Placental epithelial cell (primary cell): ENCODE measurements around a stretch of chr3.

- CAGE, long polyA plus RNA, result no peak
These were observed 33.8 kb downstream of the ARIH2 start for GRCh38 chr3:48952302-48952897.

GRCh38 chr3:49092639-49092782, 1.4 kb downstream of the QRICH1 start:
- CAGE, long polyA plus RNA, result no peak

DNA sequence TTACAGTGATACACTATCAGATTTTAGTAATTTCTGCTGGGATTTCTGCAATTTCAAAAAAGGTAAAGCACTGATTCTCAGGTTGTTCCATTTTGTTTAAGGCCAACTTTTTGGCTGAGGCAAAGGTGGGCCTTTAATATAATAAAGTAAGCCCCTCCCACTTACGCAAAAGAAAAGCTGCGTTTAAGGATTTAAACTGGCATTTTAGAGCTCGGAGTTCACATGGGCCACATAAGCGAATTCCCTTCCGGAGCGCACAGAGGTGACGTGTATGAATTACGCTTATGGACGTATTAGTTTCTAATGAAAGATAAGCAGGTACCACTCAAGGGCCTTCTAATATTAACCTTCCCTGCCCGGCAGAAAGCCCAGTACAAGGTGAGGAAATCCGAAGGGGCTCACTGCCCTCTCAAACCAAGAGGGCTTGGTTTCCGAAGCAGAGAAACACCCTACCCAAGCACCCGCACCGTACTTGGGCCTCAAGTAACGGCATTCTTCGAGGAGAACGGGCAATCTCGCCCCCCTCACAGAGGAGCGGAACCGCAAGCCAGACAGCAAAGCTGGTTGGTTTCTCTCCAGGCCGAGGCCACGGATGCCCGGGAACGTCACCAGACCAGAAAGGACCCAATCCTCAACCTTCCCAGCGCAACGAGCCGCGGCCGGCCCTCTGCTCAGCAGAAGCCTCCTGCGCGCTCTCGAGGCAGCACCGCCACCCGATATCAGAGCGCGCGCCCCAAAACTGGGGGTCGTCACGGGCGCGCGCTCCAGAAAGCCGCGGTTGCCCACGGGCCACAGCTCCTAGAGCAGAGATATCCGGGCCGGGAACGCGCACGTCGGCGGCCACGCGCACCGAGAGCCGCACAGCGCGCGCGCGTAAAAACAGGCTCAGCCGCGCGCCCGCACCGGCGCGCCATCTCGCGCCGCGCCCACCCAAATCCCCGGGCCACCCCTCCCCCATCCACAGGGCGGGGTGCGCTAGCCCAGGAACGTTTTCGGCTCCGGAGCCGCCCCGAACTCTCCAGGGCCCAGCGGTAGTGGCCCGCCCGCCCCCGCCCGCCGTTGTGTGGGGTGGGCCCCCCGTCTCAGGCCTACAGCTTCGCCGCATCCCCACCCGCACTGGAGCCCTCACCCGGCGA, 720 bp downstream of the QRICH1 start:
- CAGE, long polyA plus RNA, result no peak

- CAGE, long polyA plus RNA, result no peak
These were observed 1.4 kb downstream of the KLHDC8B start for GRCh38 chr3:49172771-49173212.

GRCh38 chr3:49182076-49182489, 9.6 kb downstream of the C3orf84 start:
- CAGE, long polyA plus RNA, result no peak

DNA sequence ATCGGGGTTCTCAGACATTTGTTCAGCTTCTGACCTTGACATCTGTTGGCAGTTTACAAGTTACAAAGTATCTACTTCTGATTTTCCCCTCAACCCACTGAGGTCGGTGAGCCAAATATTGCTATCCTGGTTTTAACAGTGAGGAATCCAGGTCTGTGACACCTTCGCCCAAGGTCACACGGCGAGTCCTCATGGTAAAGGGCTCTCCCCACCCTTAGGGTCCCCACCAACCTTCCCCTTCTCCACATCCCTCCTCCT, 494 bp downstream of the USP4 start:
- CAGE, long polyA plus RNA, result no peak

- CAGE, long polyA plus RNA, result no peak
These were observed 131 bp upstream of the GPX1 start for GRCh38 chr3:49358385-49358583.

- CAGE, long polyA plus RNA, result no peak
These were observed 12.6 kb upstream of the GPX1 start for GRCh38 chr3:49370673-49371294.

GRCh38 chr3:49498287-49498639, 28.2 kb downstream of the DAG1 start:
- CAGE, long polyA plus RNA, result no peak

GRCh38 chr3:49519776-49520137, 34.5 kb upstream of the BSN start:
- CAGE, long polyA plus RNA, result no peak

- CAGE, long polyA plus RNA, result no peak
These were observed 34.2 kb upstream of the BSN start for GRCh38 chr3:49520138-49520360.

- CAGE, long polyA plus RNA, result no peak
These were observed 17.8 kb upstream of the BSN start for GRCh38 chr3:49536145-49537266.

DNA sequence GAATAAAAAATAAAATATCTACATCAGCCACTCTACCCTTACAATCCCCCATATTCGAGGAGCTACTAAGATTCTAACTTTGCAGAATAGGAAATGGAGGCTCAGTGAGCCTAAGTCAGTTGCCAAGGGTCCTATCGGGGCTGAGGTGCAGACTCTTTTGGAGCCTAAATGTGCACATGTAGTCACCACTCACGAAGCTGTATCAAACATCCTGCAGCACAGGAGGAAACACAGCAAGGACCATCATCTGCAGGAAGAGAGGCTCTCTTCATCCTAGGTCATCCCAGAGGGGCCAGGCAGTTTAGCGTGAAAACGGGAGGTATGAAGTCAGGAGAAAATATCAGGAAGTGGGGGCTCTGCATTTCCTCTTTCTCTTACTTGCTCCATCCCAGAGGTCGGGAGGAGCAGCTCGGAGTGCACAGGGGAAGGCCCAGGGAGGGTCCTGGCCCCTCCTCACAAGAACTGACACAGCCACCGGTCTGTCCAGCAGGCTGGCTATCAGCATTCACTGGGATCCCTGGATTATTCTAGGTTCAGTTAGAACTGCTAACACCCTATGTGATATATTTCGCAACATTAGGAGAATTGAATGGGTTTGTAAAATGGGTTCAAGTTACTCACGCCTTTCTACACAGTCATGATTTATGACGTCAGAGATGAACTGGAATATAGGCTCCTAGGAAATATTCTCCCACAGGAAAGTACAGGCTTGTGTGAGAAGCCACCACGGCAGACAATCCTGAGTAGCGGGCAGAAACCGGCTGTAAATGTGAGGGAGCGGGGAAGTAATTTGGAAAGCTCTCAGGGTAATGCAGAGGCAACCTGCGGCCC, 1.1 kb upstream of the BSN start:
- CAGE, long polyA plus RNA, result no peak

- CAGE, long polyA plus RNA, result no peak
These were observed 7.6 kb upstream of the APEH start for GRCh38 chr3:49666507-49667028.

DNA sequence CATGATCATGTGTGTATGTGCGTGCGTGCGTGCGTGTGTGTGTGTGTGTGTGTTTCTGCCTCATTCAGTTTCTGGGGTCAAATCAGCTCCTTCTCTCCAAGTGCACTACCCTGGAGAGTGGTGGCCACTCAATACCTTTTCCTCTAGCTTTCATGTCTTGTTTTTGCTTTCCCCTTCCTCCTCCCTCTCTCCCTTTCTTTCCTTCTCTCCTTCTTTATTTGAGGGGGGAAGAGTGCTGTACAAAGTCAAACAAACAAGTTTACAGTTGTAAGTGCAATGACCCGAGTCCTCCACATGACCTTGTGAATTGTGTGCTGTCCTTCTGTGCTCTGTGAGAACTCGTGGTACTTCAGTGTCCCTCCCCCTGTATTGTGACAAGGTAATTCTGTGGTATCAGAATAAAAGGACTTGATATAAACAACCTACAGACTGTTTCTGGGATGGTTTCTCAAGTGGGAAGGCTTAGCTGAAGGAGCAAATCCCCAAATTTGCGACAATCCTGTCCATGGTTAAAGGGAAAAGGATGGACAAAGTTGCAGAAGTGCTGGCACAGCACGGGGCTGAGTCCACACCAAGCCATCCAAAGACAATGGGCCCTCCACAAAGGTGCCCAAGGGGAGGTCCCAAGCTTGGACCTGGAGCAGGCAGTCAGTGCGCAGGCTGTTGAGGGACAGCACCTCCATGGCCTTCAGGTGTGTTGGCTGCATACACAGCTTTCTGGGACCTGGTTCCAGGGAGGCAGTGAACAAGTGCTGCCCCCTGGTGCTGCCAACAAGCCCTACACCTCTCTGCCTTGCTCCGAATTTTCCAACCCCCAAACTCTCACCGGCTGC, 2.8 kb upstream of the APEH start:
- CAGE, long polyA plus RNA, result no peak

DNA sequence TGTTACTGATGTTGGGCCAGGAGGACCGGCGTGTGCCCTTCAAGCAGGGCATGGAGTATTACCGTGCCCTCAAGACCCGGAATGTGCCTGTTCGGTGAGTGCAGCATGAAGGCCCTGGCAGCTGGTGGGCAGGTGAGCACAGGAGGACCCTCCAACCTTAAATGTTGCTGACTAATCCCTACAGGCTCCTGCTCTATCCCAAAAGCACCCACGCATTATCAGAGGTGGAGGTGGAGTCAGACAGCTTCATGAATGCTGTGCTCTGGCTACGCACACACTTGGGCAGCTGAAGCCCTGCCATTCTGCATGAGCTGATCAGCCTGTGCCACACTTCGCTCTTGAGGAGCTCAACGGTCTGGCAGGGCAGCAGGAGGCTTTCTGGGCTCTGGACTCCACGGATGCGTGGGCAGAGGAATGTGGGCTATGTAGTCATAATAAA, 6.2 kb downstream of the MST1 start:
- CAGE, long polyA plus RNA, result no peak

GRCh38 chr3:49686661-49687742, 2.3 kb downstream of the MST1 start:
- CAGE, long polyA plus RNA, result no peak

DNA sequence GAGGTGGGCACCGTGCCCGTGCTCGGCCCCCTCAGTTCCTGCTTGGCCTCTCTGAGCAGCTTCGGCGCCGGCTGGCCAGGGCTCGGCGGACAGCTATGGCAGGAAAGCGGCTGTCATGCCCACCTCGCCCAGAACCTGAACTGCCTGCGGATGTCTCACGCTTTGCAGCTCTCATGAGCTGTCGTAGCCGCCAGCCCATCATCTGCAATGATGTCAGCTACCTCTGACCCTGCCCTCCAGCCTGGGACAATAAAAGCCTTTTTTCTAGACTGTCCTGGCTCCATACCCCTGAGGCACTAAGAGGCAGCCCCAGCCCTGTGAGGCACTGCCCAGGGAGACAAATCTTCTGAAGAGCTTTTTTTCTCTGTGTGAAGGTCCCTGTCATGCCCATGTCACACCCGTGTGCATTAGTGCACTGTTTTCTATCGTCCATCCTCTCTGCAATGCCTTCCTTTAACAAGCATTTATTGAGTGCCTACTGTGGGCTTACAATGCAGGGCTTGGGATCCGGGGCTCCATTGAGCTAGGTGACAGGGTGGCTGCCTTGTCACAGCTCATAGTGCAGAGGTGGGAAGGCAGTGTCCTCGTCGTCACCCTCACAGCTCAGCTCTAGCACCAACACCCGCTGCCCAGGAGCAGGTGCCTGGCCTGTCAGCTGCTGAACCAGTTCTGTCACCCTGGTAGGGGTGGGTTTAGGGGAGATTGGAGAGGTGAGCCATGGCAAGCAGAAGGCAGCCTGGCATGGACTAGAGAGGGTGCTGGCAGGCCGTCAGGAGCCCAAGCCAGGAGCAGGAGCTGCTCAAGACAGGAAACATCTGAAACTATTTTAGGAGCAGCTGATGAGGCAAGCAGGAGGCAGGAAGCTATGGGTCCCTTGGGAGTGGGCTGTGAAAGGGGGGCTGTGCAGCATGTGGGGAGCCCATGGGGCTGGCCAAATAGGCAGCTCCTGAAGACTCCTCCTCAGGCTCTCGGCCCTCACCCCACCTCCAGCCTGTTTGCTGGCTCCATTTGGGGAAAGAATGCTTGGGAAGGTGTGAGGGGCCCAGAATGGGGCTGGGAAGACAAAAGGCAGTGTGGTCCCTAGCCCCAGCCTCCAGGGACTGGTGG, 2.1 kb downstream of the INKA1 start:
- CAGE, long polyA plus RNA, result no peak

GRCh38 chr3:49898942-49899305, 4.7 kb downstream of the MST1R start:
- CAGE, long polyA plus RNA, result no peak

DNA sequence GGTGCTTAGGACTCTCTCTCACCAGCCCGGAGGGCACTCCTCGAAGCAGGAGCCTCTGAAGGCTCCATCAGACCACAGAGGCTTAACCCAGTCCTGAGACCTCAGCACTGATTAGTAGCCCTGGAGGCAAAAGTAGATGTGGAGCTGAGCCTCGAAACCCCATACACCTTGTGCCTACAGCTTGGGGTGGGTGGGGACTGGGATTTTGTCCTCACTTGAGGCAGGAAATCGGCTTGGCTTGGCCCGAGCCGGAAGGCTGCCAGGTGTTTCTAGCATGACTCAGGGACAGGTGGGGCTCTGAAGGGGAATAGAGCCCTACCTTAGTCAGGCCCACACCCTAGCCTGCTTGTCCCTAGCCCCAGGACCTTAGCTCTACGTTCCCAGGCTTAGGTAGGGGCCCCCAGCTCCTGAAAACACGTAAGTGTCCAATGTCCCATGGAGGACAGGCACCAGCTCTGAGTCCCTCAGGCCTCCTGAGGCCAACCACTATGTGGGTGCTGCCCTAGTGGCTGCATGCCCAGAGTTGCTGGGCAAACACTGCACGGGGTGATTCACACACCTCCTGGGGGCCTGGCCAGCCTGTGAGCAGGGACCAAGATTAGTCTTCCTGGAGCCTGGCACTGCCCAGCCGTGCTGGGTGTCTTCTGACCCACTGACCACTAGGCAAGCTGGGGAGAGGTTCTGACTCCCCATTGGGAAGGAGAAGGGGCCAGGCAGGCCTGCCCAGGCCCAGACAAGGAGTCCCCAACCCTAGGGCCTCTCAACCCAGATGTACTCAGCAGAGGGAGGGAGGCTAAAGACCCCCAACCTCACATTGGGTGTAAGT, 3.0 kb downstream of the MST1R start:
- CAGE, long polyA plus RNA, result no peak